Tongue (tissue), 2 donors: Measurements from ENCODE around the genes FLNA and H2AB2.

GRCh38 chrX:154123608-154124430 is 20.2 kb upstream of the OPN1LW start:
- RAMPAGE, long total RNA, result no peak

DNA sequence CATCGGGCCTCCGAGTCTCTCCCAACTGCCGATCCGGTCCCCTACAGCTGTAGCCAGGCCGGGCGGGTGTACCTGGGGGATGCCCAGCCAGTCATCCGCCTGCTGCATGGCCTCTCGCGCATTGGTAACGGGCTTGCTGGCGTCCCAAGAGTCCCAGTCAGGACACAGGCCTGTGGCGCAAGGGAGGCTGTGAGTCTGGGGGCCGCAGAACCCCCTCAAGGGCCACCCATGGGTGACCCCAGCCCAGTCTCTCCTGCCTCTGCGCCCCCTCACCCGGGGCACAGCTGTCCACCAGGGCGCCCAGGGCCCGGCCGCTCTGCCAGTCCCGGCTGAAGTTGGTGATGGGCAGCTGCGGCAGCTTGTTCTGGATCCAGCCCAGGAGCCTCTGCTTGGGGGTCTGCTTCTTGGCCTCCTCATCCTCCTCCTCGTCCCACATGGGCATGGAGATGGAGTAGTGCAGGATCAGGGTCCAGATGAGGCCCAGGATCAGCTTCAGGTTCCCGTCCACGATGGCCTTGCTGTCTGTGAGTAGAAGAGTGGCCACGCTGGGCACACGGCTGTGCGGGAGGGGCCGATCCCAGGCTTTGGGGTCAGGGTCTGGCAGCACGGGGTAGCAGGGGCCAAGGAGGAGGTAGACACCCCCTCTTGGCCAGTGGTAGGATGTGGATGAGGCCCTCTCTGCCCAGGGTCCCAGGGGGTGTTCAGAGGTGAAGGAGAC is 6.7 kb downstream of the FLNA start:
- RAMPAGE, long total RNA, result no peak

GRCh38 chrX:154370248-154370522 is 4.2 kb downstream of the FLNA start:
- RAMPAGE, long total RNA, result no peak

DNA sequence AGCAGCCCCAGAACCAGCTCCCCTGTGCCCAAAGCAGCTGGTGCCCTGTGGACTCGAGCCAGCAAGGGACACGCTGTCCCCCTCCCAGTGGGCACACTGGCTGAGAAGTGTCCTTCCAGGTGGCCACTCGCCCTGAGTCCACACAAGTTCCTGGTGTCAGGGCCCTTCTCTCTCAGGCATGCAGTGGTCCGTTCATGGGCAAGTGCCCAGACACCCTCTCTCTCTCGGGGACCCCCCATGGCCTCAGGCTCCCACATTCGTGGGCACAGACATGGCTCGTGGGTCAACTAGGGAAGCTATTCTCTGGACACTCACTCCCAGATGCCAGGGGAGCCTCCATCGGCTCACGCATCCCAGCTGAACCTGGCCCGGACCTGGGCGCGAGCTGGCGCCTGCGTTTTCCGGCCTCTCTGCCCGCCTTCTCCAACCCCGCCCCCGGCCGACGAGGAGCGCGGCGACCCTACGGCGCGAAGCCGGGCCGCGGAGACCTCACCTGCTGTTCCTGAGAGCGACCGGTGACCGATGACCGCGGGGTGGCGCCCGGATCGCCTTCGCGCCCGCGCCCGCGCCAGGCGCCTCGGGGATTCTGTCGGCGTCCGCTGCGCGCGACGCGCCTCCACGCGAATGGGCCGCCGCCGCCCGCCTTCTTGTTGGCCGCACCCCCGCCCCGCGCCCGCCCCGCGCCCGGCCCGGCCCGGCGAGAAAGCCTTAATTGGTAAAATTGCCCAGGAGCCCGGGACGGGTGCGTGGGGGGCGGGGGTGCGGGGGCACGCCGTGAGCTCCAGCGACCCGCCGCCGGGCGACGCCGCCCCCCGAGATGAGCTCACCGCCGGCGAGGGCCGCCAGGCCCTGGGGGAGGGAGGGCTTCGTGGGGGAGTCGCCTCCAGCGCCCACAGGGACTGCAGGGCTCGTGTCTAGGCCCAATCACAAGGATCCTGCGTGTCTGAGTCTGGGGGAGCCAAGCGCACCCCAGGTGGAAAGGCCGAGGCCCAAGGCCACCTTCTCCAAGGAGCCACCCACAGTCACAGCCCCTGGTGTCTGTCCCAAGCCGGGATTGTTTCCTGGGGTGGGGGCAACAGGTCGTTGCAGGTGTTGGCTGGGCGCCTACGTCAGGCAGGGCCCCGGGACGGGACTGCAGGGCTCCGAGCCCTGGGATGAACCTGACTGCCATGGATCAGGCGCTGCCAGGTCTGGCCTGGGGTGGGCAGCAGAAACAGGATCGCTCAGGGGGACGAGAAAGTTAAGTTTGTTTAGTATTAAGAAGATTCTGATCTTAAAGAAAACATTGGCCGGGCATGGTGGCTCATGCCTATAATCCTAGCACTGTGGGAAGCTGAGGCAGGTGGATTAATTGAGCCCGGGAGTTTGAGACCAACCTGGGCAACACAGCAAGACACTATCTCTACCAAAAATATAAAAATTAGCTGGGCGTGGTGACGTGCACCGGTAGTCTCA is at the start of gene FLNA:
TSS of gene FLNA (minus strand) at position 622 of the 1,455 bp plus-strand sequence.
- RAMPAGE, long total RNA, result no peak

- RAMPAGE, long total RNA, result no peak
Observed at GRCh38 chrX:154377872-154378405, 1.2 kb upstream of the EMD start.

DNA sequence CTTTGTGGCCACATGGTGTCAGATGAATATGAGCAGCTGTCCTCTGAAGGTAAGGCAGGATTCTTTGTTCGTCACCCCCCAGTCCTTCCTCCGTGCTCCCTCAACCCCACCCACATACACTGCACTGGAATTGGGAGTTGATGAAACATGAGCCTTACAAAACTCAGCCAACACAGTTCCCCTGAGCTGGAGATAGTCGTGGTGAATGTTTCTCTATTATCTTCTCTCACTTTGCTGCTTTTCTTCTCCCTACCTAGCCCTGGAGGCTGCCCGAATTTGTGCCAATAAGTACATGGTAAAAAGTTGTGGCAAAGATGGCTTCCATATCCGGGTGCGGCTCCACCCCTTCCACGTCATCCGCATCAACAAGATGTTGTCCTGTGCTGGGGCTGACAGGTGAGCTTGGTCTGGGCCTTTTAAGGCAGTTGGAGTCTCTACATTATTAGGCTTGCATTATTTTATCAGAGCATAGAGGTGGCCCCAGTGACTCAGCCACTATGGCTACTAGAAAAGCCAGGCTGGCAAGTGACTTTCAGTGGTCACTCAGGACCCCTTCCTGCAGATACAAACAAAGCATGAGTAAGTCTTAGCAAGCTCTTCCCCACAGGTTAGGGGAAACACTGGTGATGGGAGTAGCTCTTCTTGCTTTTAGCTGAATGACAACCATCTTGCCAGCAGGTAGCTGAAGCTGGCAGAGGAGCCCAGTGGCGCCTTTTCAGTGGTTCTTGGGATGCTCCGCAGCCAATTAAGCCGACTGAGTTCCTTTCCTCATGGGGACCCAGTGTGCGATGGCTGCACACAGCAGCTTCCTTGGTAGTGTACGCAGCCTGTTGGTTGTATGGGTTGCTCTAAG is 1.6 kb downstream of the RPL10 start:
- RAMPAGE, long total RNA, result no peak

GRCh38 chrX:154400399-154400832 is 2.2 kb downstream of the RPL10 start:
- RAMPAGE, long total RNA, result no peak

DNA sequence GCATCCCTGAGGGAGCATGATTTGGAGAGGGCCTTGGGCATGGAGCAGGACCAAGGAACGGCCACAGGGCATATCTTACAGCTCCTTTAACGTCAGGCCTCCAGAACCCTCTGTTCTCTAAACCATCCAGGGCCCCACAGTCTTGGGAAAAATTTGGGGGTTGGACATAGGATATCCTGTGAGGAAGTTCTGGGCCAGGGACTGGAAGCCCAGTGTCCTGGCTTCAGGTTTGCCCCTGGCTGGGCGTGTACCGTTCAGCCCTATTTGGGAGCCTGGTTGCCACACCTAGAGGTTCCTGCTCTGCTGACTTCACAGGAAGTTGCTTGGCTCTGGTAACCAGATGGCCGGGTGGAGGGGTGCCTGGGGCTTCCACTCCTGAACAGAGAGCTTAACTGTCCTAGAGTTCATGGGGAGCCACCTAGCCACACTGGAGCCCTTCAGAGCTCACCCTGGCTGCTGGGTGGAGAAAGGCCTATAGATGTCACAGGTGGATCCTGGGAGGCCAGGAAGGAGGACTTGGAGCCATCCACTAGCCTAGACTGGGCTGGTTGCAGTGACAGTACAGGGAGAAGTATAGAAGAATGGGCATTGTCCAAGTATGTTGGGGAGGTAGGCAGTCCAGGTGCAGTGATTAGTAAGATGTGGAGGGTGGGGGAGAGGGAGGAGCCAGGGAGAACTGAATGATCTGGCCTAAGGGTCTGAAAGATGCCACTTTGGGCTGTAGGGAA is 1.2 kb downstream of the TAFAZZIN start:
- RAMPAGE, long total RNA, result no peak

- RAMPAGE, long total RNA, result no peak
Observed at GRCh38 chrX:154441848-154443339, 1.5 kb upstream of the FAM50A start.

GRCh38 chrX:154458445-154458769 is 326 bp downstream of the PLXNA3 start:
- RAMPAGE, long total RNA, result no peak

- RAMPAGE, long total RNA, result no peak
Observed at GRCh38 chrX:155216626-155217293, 500 bp downstream of the VBP1 start.

DNA sequence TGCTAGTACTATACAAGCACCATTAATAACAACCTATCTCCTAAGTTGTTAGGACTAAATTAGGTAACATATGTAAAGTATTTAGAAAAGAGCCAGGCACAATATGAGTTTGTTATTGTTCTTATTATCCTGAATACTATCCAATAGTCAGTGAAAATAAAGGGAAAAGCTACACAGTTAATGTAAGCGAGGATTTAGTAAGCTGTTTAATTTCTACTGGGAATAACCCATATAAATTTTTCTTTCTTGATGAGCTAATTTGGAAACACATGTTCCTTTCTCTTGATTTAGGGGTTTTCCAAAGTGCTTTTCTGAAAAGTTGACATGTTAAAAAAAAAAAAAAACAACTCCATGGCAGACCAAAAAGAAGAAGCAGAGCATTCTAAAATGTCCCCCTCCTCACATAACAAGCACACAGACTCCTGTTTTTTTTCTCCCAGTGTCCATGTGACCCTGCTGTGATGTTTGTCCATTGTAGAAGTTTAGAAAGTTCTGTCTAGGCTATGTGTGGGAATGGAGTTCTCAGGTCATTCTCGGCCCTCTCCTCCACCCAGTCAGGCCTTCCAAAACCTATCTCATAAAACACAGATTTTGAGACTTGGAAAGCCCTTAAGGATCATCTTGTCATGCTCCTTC is 895 bp downstream of the CLIC2 start:
- RAMPAGE, long total RNA, result no peak

DNA sequence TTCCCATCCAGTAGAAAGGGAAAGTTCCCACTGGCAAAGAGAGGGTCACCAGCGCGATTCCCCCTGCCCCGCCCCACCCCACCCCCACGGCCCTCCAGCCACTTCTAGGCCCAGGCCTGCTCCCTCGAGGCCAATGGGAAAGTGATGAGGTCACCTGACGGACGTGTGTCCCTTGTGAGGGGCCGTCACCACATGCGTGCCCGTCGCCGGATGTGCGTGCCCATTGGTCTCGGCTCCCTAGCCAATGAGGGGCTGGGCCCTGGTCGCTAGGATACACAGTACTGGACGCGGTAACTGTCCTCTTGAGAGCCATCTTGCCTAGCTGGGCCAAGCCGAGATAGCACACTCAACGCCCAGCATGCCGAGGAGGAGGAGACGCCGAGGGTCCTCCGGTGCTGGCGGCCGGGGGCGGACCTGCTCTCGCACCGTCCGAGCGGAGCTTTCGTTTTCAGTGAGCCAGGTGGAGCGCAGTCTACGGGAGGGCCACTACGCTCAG is at the start of gene H2AB2:
TSS of gene H2AB2 (plus strand) at position 281 of the 496 bp plus-strand sequence.
- RAMPAGE, long total RNA, result no peak